ENCODE measurements around the gene SLC25A36.

GRCh38 chr3:138114352-138114903 lies 980 bp downstream of the DZIP1L start:
- PRO-cap, result no peak
- RAMPAGE, long total RNA, result no peak

DNA sequence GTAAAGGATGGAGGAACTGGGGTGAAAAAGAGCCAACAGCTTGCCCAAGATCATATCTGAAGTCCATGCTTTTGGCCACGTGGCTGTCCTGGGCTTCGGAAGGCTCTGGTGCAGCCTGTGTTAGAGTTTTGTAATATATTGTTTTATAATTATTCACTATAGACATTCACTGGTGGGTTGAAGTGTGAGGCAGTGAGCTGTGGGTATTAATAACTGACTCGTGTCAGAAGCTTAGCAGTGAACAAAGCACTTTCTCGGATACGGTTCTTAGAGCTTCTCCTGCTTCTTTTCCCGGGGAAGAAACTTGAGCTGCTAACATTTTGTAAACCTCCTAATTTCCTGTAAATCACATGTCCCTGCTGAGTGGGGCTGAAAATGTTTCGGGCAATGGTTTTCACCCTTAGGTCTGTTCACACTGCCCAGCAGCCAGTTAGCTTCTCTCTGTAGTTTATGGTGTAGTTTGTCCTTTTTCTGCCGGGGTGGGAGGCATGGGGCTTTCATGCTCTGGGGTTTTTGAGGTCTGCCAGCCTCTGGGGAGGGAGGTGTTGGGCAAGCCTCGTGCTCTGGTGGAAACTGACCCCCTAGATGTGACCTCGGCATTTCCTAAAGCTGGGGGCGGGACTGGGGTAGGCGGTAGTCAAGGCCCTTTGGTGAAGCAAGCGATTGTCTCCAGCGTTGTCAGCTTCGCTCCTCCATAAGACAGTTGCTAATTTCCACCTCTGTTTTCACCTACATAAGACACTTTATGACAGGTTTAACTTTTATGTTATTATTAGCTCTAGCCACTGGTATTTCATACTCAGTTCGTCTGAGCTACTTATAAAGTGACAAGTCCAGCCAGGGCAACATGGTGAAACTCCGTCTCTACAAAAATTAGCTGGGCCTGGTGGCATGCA lies 1.8 kb downstream of the MRAS start:
- PRO-cap, result unidirectional peak, minus-strand start at position 293 of the sequence
- RAMPAGE, long total RNA, result no peak

DNA sequence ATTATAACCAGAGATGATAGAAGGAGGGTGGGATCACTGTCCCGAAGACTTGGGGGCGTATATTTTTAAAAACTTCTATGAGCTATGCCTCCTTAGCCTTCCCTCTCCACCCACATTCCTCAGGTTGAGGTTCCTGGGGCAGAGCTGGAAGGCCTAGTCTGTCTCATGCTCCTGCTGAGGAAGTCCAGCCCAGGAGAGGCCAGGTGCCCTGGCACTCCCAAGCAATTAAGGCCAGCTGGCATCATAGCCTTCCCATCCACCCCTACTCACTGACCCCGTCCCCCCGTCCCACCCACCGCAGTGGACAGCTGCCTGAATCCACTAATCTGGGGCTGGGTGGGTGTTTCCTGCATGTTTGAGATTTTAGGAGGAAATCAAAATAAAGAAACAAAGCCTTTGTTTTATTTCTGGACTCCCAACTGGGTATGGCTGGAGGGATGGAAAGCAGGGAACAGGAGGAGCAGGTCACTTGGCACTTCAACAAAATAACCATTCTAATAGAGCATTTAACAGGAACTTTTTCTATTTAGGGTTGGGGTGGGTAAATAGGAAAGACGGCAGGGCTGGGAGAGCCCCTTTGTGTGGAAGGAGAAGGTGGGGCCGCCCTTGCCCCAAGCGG lies 8.3 kb downstream of the MRAS start:
- PRO-cap, result no peak
- RAMPAGE, long total RNA, result no peak

DNA sequence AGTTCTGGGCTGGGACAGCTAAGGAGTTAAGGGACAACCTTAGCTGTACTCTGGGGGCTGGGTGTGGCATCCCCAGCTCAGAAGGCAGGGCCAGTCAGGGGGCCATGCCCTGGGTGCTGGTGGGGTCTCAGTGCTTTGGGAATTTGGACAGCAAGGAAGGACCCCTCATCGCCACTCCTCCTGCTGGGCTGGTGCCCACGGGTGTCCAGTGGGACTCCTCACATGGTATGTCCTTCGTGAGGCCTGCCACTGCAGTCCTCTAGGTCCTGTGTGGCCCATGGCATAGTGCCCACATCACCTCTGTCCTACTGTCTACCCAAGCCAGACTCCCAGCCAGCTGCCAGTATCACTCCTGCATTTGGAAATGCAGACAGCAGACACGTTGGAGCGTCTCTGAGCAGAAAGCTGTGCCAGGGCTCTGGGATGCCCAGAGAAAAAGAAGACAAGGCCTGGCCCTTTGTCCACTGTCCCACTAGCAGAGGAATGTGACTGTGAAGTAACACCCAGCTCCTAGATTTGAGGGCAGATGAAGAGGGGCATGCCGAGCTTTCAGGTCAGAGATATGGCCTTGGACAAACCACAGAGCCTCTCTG lies 12.1 kb downstream of the MRAS start:
- PRO-cap, result no peak
- RAMPAGE, long total RNA, result no peak

GRCh38 chr3:138389955-138390812 lies 41.8 kb downstream of the MRAS start:
- PRO-cap, result no peak
- RAMPAGE, long total RNA, result no peak

GRCh38 chr3:138651329-138652106 lies 42.9 kb downstream of the FAIM start:
- PRO-cap, result no peak
- RAMPAGE, long total RNA, result no peak

DNA sequence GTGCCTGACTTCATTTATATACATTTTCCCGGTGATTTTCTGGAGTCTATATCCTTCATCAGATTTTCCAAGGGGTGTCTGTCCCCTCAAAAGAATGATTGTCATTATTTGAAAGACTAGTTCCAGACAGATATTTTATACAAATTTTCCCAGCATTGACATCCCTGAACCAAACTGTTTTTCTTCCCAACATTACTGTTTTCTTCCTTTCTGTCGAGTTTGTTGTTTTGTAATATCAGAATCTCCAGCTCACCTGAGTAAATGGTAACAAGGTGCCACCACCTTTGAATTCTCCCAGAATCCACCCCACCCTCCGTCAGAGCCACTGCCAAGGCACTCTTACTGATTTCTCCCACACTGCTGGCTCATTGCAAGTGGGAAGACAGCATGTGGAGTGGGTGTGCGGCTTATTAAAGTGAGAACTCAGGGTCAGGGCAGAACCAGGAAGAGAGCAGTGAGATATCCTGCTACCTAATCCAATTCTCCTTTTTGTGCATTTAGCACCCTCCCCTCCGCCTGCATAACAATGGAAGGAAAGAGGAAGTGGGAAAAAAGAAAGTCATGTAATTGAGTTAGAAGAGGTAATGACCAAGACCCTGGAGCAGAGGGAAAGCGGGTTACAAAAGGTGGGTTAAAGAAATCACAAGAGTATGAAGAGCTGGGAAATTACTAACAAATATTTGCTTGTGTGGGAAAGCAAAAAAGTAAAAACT lies 27.7 kb upstream of the PIK3CB start:
- PRO-cap, result no peak
- RAMPAGE, long total RNA, result no peak

DNA sequence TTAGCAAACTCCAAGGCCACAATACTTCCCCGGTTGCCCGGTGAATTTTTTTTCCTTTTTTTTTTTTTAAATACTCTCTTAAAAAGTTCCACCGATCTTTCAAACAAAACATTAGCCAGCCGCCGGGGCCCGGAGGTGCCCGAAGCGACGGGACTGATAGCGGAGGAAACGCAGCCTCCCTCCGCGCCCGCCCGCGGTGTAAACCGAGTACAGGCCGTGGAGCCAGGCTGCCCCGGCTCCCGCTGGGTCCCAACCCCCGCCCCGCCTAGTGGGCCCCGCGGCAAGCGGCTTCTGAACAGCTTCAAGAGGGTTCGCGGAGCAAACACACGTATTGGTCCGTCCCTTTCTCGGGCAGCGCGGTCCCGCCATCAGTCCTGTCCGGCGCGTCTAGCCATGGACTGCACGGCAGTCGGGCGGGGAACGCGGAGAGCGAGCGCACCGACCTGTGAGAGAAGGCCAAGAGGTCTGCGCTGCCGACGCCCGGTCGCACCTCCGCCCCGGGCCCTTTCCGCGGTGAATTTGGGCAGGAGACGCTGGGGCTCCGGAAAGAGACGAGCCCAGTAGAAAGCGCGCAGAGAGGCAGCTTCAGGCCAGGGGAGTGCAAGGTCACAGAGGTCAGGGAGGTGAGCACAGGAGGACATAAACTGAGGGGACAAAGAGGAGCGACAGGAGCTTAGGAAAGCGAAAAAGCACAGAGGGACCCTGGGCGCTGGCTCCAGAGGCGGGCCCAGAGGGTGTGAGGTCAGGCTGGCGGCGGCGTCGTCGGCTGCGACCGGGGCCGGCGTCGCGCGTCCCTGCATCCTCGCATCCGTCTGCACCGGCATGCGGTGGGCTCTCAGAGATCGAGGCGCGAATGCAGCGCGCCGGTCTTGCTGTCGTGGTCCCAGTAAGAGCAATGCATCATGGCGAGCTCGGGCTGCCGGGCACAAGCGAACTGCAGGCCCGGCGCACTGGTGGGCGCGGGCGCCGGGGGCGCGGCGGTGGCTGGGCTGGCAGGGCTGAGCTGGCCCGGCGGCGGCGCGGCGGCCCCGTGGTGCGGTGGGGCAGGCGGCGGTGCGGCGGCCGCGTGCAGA lies 1.8 kb downstream of the FOXL2 start:
- PRO-cap, result no peak
- RAMPAGE, long total RNA, result no peak

GRCh38 chr3:139185150-139186192 lies 140.8 kb upstream of the PRR23C start:
- PRO-cap, result no peak
- RAMPAGE, long total RNA, result no peak

- PRO-cap, result no peak
- RAMPAGE, long total RNA, result no peak
Measured at GRCh38 chr3:139292673-139293363, 51.0 kb upstream of the MRPS22 start.

GRCh38 chr3:139373516-139374053 lies 15.9 kb downstream of the COPB2 start:
- PRO-cap, result no peak
- RAMPAGE, long total RNA, result no peak

GRCh38 chr3:139434498-139435354 lies 41.6 kb downstream of the RBP2 start:
- PRO-cap, result no peak
- RAMPAGE, long total RNA, result no peak

DNA sequence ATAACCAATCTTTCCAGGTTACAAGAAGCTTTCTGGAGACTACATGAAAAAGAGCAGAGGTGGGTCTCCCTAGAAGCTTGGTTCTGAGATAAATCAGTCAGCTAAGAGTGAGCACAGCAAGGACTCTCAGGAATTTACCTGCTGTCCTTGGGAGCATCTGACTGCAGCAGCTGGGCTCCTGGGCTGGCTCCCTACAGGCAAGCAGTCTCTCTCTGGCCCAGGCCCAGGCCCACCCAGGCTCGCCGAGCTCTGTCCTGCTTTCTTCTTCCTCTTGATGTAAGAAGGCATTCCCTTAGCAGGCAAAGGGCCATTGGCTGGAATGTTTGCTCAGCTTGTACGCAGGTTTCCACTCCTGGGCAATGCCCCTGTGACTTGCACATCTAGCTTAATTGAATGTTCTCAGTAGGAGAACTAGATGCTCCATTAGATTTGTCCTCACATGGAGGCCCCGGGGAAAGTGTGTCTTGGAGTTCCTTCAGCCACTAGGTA lies 4.3 kb upstream of the RBP2 start:
- PRO-cap, result no peak
- RAMPAGE, long total RNA, result no peak

DNA sequence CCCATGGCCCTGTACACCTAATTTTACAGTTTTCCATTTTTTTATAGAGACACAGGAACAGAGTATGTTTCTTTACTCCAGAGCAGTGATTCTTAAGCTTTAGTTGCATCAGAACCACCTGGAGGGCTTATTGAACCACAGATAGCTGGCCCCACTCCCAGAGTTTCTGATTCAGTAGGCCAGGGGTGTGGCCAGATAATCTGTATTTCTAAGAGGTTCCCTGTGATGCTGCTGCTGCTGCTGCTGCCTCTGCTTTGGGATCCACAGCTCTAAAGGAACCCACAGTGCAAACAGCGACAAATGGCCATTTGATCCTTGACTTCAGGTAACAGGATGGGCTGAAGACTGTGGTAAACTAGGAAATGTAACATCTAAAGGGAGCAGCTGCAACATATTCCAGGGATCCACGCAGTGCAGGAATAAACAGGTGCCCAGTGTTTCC lies 5.0 kb downstream of the RBP1 start:
- PRO-cap, result no peak
- RAMPAGE, long total RNA, result no peak

GRCh38 chr3:140941755-140942302 lies at the start of gene SLC25A36:
Gene SLC25A36 (plus strand): TSS chr3:140941836.
- PRO-cap, result bidirectional peak, plus-strand start at chr3:140941873, minus-strand start at chr3:140941674; bidirectional peak, plus-strand start at chr3:140942203, minus-strand start at chr3:140942056
- RAMPAGE, long total RNA, result start-site peak on the plus strand at chr3:140941812-140941873, 524 reads

DNA sequence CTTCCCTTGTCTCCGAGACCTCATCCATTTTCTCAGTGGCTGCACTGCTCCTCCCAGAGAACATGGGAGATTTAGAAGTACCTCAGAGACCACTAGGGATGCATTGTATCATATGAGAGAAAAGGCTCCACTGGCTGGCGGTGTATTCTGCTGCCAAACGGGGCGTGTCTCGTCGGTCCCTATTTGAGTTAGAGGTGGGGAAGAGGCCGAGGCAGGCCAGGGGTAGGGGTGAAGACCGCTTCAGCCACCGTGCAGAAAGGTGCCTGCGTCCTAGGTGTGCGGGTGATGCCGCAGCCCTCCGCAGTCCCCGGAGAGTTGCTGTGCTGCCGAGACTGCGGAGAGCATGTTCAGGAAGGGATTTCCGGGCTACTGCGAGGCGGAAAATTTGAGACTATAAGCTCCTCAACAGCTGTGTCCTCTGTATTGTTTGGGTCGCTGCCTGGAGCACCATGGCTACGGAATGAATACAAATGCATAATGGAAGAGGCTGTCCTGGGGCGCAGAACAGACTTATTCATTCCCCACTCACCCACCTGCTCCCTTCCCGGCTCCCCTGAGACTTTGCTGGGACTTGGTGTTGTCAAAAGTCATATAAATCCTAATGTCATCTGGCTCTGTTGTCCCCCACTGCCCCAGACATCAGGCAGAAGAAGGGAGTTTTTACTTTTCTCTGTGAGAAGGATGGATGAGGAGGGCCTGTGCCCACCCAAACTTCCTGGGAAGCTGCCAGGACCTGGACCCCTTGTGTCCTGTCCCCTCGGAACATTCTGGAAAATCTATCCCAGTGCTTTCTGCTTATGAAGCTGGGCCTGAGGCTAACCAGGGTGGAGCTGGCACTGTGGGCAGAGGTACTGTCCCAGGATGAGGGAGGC lies 44.0 kb downstream of the SPSB4 start:
- PRO-cap, result bidirectional peak, plus-strand start at position 483 of the sequence, minus-strand start at position 334 of the sequence
- RAMPAGE, long total RNA, result no peak

- PRO-cap, result no peak
- RAMPAGE, long total RNA, result no peak
Measured at GRCh38 chr3:141114834-141115340, 63.7 kb downstream of the SPSB4 start.

- PRO-cap, result no peak
- RAMPAGE, long total RNA, result no peak
Measured at GRCh38 chr3:141292067-141292923, 60.7 kb downstream of the PXYLP1 start.

GRCh38 chr3:141326001-141326480 lies 42.3 kb upstream of the ZBTB38 start:
- PRO-cap, result no peak
- RAMPAGE, long total RNA, result no peak

GRCh38 chr3:141367003-141367729 lies 1.1 kb upstream of the ZBTB38 start:
- PRO-cap, result no peak
- RAMPAGE, long total RNA, result no peak

Data from vagina (tissue), 1 donor.